ENCODE measurements around the gene MYBPC1.

DNA sequence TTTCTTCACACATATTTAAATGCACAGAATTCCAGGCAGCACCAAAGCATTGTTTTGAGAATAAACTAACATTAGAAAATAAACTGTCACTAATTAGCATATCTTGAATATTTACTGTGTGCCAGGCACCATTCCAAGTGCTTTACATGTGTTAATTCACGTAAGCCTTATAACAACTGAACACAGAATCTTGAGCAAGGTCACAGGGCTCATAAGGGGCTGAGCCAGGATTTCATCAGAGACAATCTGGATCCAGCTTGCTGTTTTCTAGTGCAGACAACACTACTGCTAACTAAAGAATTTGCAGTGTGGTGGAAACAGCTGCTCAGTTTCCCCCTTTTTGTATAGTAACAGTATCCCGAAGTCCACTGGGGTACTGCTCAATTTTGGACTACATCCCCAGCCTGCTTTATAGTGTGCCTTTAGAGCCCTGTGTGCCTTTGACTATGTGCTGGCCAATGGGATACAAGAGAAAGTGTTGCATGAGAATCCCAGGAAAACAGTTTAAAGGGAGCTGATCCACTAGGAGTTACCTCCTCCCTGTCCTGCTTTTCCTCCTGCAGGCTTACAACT lies 519.5 kb downstream of the NEDD1 start:
- PRO-cap, 3 experiments = no peak in any of the 3 experiments
- RAMPAGE, long total RNA, 4 experiments = no peak in any of the 4 experiments
- RRBS = no CpG with 5 or more reads among the region's 2 CpGs

DNA sequence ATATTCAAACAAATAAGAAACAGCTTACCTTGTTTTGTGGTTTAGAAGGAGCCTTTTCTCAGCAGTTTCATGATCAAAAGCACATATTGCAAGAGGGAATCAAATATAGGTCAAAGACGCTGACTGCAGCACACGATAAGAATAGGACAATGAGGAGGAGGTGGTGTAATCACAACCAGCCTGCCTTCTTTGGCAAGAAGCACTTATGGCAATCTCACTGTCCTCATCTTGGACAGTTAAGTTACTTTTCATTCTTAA lies 759.1 kb upstream of the TMPO start:
- PRO-cap, 3 experiments = no peak in any of the 3 experiments
- RAMPAGE, long total RNA, 4 experiments = no peak in any of the 4 experiments
- RRBS = no CpG with 5 or more reads among the region's 2 CpGs

DNA sequence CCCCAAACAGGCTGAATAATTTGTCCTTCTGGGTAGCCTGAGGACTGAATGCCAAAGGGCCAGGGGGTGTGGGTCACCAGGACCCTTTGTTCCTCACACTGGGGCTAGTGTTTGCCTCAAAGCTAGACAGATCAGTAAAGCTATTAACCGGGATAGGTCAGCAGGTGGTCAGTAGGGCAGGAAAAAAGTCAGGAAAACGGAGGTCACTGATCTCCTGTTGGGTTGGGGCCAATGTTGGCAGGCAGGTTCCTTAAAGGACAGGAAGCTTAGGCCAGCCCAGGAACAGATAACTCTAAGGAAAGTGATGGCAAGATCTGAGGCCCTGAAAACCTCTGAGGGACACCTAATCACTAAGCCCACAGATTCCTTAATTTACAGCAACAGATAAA lies 22.8 kb upstream of the TMPO start:
- PRO-cap, 3 experiments = no peak in any of the 3 experiments
- RAMPAGE, long total RNA, 4 experiments = no peak in any of the 4 experiments
- RRBS = no CpG with 5 or more reads among the region's 2 CpGs

DNA sequence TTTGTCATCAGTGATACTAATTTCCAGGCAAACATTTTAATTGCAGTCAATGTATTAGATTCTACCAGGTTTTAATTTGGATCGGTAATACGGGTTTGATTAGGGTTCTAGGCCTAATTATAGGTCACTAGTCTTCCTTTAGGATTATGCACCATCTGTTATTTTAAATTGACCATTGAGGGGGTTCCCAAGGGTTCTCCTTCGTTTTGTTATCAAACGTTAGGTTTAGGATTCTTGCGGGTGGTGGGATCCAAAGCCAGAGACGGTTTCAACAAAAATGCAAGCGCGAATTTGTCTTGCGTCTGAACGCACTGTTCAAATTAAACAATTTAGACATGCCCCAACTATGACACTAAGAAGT lies 790 bp upstream of the TMPO start:
- PRO-cap, 3 experiments = no peak in any of the 3 experiments
- RAMPAGE, long total RNA, 4 experiments = no peak in any of the 4 experiments
- RRBS = no CpG with 5 or more reads among the region's 10 CpGs

- PRO-cap, 3 experiments = no peak in any of the 3 experiments
- RAMPAGE, long total RNA, 4 experiments = no peak in any of the 4 experiments
- RRBS = no CpG with 5 or more reads among the region's 4 CpGs
Observed at GRCh38 chr12:98578801-98579379, 14.6 kb upstream of the SLC25A3 start.

DNA sequence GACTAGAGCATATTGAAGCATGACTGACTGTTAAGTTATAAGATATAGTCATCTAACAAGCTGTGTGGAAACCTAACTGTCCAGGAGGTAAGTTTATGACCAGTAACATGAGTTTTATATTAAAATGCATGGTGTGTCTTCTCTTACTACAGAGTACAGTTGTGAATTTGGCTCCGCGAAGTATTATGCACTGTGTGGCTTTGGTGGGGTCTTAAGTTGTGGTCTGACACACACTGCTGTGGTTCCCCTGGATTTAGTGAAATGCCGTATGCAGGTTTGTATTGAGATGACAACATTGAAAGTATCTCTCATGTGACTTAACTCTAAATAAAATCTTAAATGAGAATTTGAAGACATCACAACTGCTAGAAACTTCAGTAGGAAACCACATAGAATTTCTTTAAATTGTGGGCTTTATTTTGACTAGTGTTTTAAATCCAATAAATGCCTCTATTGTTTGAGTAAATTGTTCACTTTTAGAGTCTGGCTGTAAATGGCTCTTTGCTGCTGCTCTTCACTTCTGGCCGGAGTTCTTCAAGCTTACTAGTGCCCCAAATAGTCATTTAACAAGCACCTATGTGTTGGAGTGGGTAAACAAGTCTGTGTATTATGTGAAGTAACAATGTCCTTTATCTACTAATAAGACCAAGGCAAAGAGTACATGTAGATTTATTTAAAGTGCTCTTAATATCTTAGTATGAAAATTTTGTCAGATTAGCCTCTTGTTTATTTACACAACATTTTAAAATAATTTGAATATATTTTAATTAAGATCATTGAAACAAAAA lies 2.3 kb downstream of the SLC25A3 start:
- PRO-cap, 3 experiments = no peak in any of the 3 experiments
- RAMPAGE, long total RNA, 4 experiments = no peak in any of the 4 experiments
- RRBS = no CpG with 5 or more reads among the region's 4 CpGs

DNA sequence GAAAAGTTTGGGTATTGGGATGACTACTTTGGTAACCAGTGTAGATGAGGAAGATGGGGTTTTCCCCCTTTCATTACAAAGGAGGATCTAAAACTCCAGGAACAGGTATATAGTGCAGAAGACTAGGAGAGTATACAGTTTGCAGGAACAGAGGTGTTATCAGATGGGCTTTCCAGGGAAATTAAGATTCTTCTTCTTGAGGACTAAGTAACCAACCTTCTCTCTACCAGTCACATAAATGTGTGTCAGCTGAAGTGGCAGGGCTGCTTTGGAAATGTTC lies 81.2 kb downstream of the APAF1 start:
- PRO-cap, 3 experiments = no peak in any of the 3 experiments
- RAMPAGE, long total RNA, 4 experiments = no peak in any of the 4 experiments

DNA sequence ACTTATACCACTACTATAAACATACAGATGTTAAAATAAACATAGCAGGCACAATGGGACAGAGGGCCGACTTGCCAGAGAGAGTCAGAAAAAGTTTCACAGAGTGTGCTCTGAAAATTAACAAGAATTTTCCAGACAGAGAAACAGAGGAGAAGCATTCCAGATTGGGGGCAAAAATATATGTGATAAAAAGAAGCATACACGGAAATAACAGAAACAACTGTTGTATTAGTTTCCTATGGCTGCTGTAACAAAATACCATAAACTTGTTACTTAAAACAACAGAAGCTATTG lies 49.0 kb upstream of the GARIN6 start:
- PRO-cap, 3 experiments = no peak in any of the 3 experiments
- RAMPAGE, long total RNA, 4 experiments = no peak in any of the 4 experiments
- RRBS = no CpG with 5 or more reads among the region's 2 CpGs

DNA sequence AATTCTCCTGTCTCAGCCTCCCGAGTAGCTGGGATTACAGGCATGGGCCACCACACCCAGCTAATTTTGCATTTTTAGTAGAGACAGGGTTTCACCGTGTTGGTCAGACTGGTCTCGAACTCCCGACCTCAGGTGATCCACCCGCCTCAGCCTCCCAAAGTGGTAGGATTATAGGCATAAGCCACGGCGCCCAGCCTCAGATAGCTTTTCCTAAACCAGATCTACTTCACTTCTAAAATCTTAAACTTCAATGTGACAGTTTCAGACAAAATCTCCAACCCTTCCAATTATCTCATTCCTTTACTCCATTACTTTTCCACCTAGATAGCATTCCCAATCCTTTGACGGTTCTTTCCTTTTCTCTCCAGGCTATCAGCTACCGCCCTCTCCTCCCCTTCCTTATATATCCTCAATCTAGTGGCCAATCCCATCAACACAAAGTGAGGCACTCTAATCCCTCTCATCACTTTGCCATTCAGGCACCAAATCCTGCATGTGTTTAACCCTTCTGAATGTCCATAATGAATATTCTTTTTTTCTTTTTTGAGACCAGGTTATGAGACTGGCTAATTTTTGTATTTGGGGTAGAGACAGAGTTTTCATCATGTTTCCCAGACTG lies 5.7 kb downstream of the BLTP3B start:
- PRO-cap, 3 experiments = no peak in any of the 3 experiments
- RAMPAGE, long total RNA, 4 experiments = no peak in any of the 4 experiments
- RRBS = no CpG with 5 or more reads among the region's 9 CpGs

GRCh38 chr12:100173048-100173616 lies 27.5 kb upstream of the ACTR6 start:
- PRO-cap, 3 experiments = no peak in any of the 3 experiments
- RAMPAGE, long total RNA, 4 experiments = no peak in any of the 4 experiments
- RRBS = no CpG with 5 or more reads among the region's 8 CpGs

- PRO-cap, 3 experiments = no peak in any of the 3 experiments
- RAMPAGE, long total RNA, 4 experiments = no peak in any of the 4 experiments
- RRBS = no CpG with 5 or more reads among the region's 11 CpGs
Observed at GRCh38 chr12:100190057-100190568, 10.5 kb upstream of the ACTR6 start.

GRCh38 chr12:100564038-100564689 lies 9.3 kb upstream of the GAS2L3 start:
- PRO-cap, 3 experiments = no peak in any of the 3 experiments
- RAMPAGE, long total RNA, 4 experiments = no peak in any of the 4 experiments
- RRBS = no CpG with 5 or more reads among the region's 2 CpGs

- PRO-cap, 3 experiments = no peak in any of the 3 experiments
- RAMPAGE, long total RNA, 4 experiments = no peak in any of the 4 experiments
- RRBS = no CpG with 5 or more reads among the region's 2 CpGs
Observed at GRCh38 chr12:100987836-100988241, 193.3 kb downstream of the ANO4 start.

- PRO-cap, 3 experiments = no peak in any of the 3 experiments
- RAMPAGE, long total RNA, 4 experiments = no peak in any of the 4 experiments
- RRBS = no CpG with 5 or more reads among the region's 3 CpGs
Observed at GRCh38 chr12:101312993-101313863, 33.3 kb downstream of the UTP20 start.

- PRO-cap, 3 experiments = no peak in any of the 3 experiments
- RAMPAGE, long total RNA, 4 experiments = no peak in any of the 4 experiments
- RRBS = no CpG with 5 or more reads among the region's 6 CpGs
Observed at GRCh38 chr12:101594462-101595128, at the start of gene MYBPC1. Gene MYBPC1 (plus strand): TSS chr12:101594971.

DNA sequence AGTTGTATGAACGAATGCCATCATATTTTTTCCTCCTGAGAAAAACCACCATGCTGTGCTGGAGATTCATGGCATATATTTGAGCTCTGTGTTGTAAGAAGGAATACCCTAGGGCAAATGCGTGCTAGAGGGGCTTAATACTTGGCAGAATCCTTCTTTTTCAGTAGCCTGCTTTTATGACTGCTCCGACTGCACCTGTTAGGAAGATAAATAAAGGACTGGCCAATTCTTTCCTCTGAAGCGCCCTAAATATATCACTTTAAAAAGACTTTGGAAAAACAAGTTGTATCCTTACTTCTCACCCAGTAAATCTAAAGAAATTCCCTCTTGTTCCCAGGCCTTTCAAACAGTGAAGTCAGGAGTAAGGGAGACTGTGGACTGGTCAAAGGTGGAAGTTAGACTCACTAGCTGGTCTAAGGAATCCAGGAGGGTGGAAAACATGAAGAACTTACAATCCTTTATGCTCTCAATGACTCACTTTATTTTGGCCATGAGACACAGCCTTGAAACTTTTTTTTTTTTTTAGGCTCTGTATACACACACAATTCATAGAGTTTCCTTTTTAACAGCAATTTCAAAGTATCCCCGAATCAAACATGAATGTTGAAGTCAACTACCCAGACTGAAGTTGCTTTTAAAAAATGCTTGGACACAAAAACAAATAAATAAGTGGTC lies 5.2 kb downstream of the MYBPC1 start:
- PRO-cap, 3 experiments = no peak in any of the 3 experiments
- RAMPAGE, long total RNA, 4 experiments = no peak in any of the 4 experiments
- RRBS = no CpG with 5 or more reads among the region's 5 CpGs

GRCh38 chr12:101715501-101716142 lies 18.2 kb downstream of the CHPT1 start:
- PRO-cap, 3 experiments = no peak in any of the 3 experiments
- RAMPAGE, long total RNA, 4 experiments = no peak in any of the 4 experiments
- RRBS = no CpG with 5 or more reads among the region's 4 CpGs

DNA sequence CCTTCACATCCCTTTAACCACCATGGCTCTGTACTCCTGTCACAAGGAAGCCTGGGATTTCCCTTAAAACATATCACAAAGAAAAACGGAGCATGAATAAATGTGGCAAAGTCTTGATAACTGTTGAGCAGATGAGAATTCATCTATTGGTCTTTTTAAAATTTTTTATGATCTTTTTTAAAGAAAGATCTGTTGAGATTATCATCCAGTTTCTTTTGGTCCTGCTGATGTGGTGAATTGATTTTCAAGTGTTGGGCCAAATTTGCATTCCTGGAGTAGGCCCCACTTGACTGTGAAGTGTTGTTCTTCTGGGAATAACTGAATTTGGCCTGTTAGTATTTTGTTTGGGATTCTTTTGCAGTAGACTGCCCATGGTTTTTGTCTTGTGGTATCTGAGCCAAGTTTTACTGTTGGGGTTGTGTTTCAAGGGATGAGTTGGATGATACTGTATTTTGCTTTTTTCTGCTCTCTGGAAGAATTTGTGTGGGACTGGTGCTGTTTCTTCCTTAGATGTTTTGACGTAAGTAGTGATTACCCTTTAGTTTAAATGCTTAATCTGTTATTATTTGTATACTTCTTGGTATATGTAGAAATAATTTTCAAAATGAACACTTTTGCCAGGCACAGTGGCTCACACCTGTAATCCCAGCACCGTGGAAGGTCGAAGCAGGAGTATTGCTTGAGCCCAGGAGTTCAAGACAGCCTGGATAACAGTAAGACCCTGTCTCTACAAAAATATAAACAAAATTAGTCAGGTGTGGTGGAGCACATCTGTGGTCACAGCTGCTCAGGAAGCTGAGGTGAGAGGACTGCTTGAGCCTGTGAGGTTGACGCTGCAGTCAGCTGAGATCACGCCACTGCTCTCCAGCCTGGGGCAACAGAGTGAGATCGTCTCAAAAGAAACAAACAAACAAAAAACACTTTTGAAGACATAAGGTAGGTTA lies 4.1 kb upstream of the SYCP3 start:
- PRO-cap, 3 experiments = no peak in any of the 3 experiments
- RAMPAGE, long total RNA, 4 experiments = no peak in any of the 4 experiments
- RRBS = no CpG with 5 or more reads among the region's 7 CpGs

GRCh38 chr12:101789951-101790450 lies 40.8 kb downstream of the GNPTAB start:
- PRO-cap, 3 experiments = no peak in any of the 3 experiments
- RAMPAGE, long total RNA, 4 experiments = no peak in any of the 4 experiments
- RRBS = no CpG with 5 or more reads among the region's 4 CpGs

DNA sequence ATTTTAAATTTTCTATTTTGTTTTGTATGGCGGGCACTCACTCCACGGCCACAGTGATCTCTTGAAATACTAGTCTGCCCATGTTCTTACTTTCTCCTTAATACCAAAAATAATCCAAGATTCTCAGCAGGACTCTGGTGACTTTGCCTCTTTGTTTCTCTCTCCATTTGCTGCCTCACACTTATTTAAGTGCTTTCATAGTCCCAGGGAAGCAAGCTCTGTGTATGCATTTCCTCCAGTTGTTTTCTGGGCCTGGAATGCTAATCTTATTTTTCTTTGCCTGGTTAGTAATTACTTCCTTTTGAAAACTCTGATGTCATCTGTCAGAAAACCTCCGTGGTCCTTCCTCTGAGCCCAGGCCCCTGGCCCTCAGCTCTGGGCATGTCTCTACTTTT lies 1.9 kb upstream of the DRAM1 start:
- PRO-cap, 3 experiments = no peak in any of the 3 experiments
- RAMPAGE, long total RNA, 4 experiments = no peak in any of the 4 experiments
- RRBS = no CpG with 5 or more reads among the region's 3 CpGs

All from adrenal gland (tissue), 7 donors.